BE2C (cell line): ENCODE measurements around a stretch of chr7.

GRCh38 chr7:77197885-77198483 lies 1.6 kb downstream of the FGL2 start:
- RRBS = no CpG with 5 or more reads among the region's 7 CpGs

DNA sequence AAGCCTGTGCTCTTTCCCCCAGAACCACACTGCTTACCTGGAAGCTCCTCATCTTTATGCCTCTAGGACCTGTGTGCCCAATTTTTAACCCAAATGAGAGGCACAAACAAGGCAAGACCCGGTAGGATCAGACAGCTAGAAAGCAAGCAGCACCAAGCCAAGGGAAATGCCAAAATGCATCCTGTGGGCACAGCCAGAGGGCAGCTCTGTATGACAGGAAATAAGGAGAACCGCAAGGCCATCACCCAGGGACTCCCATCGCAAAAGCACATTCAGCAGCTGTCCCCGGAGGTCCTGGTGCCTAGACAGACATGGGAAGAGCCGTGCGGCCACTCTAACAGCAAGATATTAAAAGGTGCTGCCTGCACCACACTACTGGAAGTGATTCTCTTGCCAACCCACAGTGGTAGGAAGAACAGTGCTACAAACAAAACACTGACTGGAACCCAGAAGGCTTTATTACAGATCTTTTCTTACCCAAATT lies 88.0 kb downstream of the GSAP start:
- RRBS = no CpG with 5 or more reads among the region's 6 CpGs

- RRBS = no CpG with 5 or more reads among the region's 3 CpGs
Observed at GRCh38 chr7:77331724-77332067, 84.5 kb downstream of the GSAP start.

DNA sequence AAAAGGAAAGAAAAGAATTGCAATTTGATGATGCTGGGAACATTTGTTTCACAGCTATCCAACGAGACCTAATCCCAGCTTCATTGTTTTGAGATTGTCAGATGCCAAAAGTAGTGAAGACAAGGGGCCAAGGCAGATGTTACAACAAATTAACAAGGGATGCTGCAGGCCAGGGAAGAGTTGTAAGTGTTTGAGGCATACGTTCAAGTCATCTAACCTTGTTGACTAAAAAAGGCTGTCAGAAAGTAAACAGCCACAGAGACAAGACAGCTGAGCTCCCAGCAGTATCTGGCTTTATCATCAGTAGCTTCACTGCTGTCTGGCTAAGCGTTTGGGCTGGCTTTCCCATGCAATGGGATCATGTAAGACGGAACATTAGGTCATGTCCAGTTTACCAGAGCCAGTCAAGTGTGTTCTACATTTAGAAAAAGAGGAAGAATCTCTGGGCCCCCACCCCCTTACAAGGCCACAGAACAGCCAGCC lies 51.2 kb upstream of the GSAP start:
- RRBS = no CpG with 5 or more reads among the region's 4 CpGs

GRCh38 chr7:77479355-77479882 lies 57.7 kb upstream of the PTPN12 start:
- RRBS = no CpG with 5 or more reads among the region's 2 CpGs

DNA sequence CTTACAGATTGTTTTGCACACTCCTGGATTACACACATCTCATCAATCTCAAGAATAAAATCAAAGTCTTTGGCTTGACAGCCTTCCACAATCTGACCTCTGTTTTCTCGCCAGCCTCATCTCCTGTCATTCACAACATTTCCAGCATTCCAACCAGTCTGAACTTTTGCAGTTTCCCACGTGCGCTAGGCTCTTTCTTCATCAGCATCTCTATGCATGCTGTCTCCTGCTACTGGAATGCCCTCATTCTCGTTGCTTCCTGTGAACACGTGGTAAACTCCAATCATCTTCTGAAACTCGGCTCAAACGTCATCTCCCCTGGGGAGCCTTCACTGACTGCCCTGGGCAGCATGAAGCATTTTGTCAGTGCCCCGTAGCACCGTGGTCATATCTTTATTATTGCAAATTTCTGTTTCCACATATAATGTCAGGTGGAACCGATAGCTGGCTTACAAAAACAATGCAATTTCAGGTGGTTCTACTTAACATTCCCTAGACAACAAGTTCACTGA lies 12.2 kb upstream of the RSBN1L start:
- RRBS = no CpG with 5 or more reads among the region's 10 CpGs

- RRBS = 1% methylated on average over 16 of the region's 69 CpGs
Observed at GRCh38 chr7:77696530-77697400, 506 bp downstream of the RSBN1L start.

GRCh38 chr7:77799938-77800502 lies 1.8 kb upstream of the TMEM60 start:
- RRBS = no CpG with 5 or more reads among the region's 5 CpGs

DNA sequence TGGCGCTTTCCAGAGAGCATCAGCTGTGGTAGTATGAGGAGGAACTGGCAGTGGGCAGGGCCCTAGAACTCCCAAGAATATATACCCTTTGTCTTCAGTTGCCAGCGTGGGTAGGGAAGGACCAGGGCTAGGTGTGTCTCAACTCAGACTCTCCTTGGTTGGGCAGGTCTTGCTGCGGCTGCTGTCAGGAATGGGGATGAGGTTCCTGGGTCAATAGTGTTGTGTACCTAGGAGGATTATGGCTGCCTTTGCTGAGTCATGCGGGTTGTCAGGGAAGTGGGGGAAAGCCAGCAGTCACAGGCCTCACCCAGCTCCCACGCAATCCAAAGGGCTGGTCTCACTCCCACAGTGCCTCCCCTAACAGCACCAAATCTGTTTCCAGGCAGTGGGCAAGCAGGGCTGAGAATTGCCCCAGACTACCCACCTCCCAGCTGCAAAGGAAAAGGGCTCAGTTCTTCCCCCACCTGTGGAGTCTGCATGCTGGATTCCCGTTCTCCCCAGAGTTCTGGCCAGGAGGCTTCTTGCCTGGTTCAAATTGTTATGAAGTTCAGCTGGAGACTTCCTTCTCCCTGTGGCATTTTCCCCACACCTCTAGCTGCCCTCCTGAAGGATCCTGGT lies 191.9 kb upstream of the TMEM60 start:
- RRBS = no CpG with 5 or more reads among the region's 6 CpGs

DNA sequence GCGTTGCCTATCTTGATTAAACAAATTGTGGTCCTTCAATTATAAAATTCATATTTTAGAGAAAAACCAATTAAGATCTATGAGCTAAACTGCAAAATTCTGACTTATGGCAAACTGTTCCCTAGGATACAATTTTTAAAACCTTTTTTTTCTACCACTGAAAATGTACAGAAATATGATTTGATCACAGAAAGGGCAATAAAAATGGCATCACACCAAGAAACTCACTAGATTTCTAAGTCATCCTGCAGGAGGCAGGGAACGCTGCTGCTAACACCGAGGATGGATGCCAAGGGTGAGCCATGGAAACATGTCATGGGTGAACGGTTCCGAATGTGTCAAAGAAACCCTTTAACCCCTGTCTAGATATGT lies 220.2 kb upstream of the TMEM60 start:
- RRBS = no CpG with 5 or more reads among the region's 5 CpGs

DNA sequence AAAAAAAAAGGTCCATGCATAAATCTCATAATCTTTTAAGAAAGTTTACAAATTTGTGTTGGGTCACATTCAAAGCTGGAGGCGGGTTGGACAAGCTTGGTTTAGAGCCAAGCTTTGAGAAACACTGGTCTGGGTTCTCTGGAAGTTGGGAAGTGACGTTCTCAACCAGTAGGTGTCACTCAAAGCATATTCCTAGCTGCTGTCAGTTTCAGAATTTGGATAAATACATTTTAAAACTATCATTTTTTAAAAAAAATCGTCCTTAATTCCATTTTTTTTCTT lies 222.3 kb upstream of the TMEM60 start:
- RRBS = no CpG with 5 or more reads among the region's 3 CpGs

GRCh38 chr7:78284975-78285461 lies 486.8 kb upstream of the TMEM60 start:
- RRBS = no CpG with 5 or more reads among the region's 4 CpGs

DNA sequence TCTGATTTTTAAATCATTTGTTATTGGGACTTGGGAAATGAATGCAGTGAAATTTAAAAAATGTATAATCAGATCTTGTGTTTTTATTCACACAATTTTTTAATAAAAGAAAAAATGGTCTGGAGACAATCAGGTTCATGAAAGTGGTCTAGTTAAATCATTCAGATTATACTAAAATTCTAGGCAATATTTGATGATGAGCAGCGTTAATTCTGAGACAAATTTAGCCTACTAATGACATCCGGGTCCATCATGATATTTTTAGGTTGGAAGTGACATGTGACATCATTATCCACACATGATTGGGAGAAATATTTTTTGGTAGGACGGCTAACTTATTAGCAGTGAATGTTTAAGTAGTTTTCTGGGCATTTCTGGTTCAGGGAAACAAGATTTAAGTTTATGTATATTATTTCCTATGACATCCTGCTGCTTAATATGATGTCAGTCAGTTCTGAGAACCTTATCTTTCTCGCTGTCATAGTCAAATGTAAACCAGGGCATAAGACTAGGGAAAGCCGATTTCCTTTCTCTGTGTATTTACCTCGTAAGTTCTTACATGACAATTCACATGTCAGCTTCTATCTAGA lies 602.3 kb upstream of the TMEM60 start:
- RRBS = no CpG with 5 or more reads among the region's 6 CpGs

DNA sequence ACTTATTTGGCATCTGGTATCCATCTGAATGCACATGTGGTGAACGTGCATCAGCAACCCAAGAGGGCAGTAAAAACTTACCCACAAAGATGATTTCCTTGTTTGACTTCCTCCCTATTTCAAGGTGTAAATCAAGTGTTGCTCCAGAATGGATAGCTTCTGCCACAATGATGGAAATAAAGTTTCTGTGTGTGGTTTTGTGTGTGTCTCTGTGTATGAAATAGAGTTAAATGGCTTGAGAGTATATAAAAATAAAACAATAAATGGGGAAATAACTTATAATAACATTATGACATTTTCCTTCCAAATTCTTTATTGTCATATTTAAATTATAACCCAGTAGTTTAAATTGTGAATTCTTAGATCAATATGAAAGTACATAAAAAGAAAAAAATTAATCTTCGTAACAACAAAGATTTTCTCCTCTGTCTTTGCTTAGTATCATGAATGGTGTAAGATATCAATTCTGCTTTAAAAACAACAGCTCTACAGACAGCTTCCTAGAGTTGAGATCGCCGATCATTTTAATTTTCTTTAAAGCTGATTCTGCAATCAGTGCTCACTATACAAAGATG lies 500.1 kb downstream of the MAGI2 start:
- RRBS = no CpG with 5 or more reads among the region's 4 CpGs

DNA sequence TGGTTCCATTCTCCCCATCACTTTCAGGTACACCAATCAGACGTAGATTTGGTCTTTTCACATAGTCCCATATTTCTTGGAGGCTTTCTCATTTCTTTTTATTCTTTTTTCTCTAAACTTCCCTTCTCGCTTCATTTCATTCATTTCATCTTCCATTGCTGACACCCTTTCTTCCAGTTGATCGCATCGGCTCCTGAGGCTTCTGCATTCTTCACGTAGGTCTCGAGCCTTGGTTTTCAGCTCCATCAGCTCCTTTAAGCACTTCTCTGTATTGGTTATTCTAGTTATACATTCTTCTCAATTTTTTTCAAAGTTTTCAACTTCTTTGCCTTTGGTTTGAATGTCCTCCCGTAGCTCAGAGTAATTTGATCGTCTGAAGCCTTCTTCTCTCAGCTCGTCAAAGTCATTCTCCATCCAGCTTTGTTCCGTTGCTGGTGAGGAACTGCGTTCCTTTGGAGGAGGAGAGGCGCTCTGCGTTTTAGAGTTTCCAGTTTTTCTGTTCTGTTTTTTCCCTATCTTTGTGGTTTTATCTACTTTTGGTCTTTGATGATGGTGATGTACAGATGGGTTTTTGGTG lies 219.0 kb downstream of the MAGI2 start:
- RRBS = no CpG with 5 or more reads among the region's 13 CpGs

GRCh38 chr7:79452536-79453361 lies 718 bp downstream of the MAGI2 start:
- RRBS = 3% methylated on average over 6 of the region's 38 CpGs

DNA sequence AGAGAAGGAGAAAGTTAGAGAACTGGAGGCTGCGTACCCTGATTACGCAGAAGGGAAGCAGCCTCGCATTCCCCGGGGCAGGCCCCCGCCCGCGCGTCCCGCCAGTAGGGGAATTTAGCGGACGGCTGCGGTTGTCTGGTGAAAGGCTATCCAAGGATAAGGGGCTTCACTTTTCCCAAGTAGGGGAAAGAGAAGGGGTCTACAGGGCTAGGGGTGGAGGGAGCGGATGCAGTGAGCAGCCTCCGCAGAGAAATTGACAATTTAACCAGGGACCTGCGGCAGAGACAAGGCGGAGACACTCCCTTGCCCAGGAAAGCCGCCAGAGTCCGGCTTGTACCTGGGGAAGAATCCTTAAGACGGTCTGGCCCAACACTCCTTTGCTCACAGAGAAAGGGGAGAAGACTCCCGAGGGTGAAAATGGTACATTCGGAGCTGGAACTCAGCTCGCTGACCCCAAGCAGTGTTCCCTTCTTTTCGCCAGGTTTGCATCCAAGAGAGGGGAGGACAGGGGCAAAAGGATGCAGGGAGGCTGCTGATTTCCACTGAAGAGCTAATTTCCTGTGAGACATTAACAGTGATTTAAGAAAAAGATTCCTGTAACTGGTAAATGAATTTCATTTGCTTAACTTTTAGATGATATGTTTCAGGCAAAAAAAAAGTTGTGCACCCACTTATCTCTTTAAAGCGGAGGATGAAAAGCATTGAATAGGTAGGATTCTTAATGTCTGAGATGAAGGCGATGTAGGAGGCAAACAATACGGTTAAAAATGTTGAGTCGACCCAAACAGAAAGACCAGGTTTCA lies 1.1 kb upstream of the MAGI2 start:
- RRBS = no CpG with 5 or more reads among the region's 27 CpGs

DNA sequence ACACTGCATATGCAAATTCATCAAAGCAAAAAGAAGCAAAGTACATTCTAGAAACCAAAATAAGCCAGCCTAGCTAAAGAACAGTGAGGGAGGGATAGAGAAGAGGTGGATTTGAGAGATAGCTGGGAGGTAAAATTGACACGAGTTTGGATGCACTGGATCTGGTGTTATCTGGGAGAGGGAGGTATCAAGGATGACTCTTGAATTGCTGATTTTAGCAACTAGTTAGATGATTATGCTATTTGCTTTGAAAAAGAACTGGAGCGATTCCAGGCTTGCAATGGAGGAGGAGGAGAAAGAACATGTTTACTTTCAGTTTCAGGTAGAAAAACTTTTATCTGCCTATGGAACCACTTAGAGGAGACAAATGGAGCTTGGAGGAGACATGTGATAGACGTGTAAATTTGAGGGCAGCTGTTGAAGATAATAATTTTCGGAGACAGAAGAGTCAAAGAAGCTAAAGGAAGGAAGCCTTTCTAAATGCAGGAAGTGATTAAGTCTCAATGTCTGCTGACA lies 56.6 kb upstream of the GNAI1 start:
- RRBS = no CpG with 5 or more reads among the region's 4 CpGs

- RRBS = no CpG with 5 or more reads among the region's 5 CpGs
Observed at GRCh38 chr7:80526436-80526914, 14.6 kb upstream of the GNAT3 start.

DNA sequence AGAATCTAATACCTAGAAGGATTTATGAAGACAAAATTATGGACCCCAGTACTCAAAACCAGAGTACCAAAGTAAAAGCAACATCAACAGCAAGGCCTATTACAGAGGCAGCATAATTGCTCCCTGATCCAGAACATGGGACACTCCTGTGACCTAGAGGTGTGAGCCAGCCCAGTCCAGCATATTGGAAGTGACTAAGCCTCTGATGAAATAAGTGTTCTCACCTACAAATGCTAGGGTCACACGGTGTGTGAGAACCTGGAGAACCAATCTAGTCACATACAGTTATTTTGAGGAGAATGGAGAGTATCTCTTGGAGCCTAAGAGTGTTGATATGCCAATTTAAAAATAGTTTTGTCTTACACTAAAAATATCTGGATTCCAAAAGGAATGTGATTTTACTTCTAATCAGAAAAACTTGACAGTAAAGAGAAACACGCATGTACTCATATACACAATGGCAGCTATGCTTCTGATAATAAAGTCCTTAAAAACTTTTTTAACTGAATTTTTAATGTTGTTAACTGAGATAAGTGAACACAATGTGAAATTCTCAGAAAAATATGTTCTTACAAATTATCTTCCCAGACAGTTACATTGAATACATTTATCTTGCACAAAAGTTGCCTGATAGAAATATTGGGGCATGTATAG lies 56.9 kb upstream of the CD36 start:
- RRBS = no CpG with 5 or more reads among the region's 2 CpGs